Camera-type eye (tissue), 1 donor: ENCODE results near the genes LIPE, CEACAM8 and PSG6.

GRCh38 chr19:42191561-42192553 is 25.6 kb downstream of the DEDD2 start:
- RAMPAGE, long total RNA: no peak

DNA sequence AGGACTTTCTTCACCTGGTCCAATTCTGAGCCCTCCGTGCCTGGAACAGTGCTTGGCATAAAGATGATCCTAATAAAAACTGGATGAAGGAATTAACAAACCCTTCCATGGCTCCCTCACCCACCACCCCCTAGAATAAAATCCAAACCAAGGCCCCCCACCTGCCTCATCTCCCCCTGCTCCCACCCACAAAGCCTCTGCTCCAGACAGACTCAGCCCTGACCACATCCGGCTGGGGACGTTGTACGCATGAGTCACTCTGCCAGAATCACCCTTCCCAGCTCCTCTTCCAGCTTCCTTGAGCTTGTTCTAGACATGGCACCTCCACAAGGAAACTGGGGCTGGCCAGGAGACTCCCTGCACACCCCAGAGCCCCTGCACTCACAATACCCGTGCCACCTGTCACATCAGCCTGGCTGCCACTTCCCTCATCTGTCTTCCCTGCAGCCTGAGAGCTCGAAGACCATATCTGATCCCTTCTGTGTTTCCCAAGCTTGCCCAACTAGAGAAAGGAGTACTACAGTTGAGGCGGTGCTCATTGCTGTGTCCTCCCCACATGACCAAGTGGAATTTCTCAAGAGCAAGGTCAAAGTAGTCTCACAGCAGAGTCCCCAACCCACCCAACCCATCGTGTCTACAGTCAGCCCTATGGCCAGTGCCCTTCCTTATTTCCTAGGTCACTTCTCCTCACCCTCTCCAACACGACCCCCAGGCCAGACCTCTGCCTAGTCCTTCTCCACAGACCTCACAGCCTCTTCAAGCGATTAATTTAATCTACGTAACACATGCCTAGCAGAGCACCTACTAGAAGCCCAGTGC is 9.6 kb downstream of the DEDD2 start:
- RAMPAGE, long total RNA: no peak

DNA sequence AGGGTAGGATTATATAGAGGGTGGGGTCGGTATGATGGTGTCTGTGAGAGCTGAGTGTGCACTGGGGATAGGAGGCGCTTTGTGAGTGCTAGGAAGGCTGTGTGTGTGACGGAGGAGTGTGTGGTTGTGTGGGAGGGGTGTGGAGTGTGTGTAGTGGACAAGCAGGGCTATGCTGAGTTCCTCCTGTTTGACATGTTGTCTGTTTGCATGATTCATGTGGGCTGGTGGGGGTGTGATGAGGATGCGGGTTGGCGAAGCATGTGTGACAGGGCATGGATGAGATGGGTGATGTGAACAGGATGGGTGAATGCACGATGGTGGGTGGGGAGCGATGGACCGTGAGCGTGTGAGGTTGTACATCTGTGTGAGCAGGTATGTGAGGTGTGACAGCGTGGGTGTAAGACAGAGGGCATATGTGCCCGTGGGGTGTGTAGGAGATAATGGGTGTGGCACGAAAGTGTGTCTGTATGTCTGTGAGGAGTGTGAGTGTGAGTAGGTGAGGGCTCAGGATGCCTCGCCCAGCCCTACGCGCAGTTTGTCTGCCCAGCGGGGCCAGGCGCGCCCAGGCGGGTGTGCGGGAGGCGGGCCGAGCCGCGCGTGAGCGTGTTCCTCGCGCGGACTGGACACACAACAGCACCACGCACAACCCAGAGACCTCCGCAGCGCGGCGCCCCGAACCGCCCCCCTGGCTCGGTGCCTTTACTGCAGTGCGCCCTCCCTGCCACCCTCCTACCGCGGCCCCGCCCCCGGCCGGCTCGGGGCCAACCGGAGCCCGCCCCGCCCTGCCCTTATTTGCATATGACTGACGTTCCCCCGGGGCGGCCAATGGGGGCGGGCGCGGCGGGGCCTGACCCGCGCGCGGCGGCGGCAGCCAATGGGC is 14.3 kb downstream of the CIC start:
- RAMPAGE, long total RNA: no peak

GRCh38 chr19:42287028-42288024 is 14.6 kb upstream of the PRR19 start:
- RAMPAGE, long total RNA: no peak

- RAMPAGE, long total RNA: no peak
These were observed 7.5 kb upstream of the PRR19 start for GRCh38 chr19:42294148-42295070.

- RAMPAGE, long total RNA: no peak
These were observed 6.4 kb upstream of the PRR19 start for GRCh38 chr19:42295071-42296350.

DNA sequence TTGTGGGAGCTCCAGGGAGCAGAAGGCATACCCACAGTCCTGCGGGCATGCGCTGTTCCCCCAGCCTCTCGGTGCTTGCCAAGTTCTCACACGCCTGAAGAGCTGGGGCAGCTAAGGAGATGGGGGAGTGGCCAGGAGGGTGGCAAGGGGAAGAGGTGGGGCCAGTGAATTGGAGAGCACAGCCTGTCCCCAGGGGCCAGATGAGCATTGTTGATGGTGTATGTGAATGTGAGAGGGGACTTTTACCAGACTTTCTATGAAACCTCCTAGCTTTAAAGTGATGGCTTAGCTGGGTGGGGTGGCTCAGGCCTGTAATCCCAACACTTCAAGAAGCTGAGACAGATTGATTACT is 24.9 kb downstream of the CNFN start:
- RAMPAGE, long total RNA: no peak

DNA sequence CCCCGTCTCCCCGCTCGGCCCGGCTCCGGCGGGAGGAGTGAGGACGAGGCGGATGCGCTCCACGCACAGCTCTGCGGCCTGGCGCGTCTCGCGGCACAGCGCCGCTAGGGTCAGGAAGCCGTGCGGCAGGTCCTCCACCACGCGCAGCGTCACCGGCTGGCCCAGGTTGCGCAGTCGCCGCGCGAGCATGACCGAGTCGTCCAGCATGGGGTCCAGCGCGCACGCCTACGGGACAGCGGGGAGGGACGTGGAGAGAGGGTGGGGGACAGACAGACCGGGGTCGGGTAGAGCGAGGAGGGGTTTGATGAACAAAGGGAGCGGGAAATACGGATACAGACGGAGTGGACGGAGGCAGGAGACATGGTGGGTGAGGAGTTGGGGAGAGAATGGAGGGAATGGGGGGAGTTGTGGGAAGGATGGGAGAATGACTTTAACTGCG is 11.8 kb upstream of the CNFN start:
- RAMPAGE, long total RNA: no peak

DNA sequence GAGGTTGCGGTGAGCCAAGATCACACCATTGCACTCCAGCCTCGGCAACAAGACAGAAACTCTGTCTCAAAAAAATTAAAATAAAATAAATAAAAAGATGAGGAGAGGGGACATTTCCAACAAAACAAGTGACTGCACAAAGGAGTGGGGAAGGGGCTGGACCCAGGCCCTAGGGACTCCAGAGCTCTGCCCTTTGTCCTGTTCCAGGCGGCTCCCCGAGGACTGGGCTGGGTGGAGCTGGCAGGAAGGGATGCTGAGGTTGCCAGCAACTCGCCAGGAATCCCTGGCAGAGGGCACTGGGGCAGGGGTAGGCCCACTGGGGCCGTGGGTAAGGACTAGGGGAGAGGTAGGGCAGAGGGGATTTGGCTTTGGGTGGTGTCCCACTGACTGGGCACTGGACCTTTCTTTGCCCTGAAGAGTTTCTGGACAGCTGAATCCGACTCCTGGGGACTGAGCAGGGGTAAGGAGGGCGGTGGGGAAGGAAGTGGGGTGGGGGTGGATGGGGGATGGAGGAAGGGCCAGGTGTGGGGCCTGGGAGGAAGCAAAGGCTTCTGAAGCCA is 7.9 kb downstream of the LIPE start:
- RAMPAGE, long total RNA: no peak

DNA sequence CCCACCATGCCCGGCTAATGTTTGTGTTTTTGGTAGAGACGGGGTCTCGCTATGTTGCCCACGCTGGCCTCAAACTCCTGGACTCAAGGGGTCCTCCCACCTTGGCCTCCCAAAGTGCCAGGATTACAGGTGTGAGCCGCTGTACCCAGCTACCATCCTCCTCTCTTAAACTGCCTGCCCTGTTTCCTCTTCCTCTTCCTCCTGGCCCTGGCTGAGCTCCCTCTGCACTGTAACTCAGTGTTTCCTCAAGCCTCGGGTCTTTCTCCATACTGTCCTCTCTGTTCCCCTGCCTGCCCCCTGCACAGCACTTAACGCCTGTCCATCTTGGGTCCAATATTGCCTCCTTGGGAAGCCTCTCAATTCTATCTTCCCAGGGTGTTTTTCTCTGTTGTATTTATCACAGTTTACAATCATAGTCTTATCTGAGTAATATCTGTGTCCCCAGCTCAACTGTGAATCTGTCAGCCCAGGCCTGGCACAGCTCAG is 6.1 kb downstream of the LIPE start:
- RAMPAGE, long total RNA: no peak

DNA sequence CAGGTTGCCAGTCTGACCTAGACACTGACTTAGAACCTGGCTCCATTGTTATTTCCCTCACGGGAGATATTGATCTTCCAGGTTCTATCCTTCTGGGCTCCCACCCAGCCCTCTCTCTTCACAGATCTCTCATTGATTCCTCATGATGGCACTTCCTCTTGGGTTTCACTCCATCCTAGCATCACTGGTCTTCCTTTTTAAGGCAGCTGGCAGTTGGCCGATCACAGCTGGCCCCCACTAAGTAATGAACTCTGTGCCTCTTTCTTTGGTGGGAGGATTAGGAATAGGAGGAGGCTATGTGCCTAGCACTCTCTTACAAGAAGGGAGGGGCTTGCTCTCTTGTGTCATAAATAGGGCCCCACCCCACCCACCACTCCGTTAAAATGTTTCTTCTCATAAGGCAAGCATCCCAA is at the start of gene LIPE:
TSS of gene LIPE (minus strand) at position 285 of the 413 bp plus-strand sequence.
- RAMPAGE, long total RNA: no peak

GRCh38 chr19:42497662-42498349 is 30.5 kb downstream of the CEACAM1 start:
- RAMPAGE, long total RNA: no peak

DNA sequence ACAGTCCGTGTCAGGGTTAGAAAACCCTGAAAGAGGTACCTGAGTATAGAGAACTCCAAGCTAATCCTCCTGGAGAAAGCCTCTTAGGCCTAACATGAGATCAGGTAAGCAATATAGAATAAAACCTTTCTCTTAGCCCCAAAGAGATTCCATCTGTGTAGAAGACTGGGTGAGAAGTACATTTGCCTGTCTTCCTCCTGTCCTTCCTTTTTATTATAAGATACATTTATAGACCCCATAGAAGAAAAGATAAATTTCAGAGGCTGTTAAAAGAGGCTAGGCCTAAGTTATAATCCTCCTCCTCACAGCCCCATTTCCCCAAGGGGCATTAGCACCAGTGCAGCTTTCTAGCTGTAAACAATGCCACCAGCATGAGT is 20.9 kb downstream of the CEACAM1 start:
- RAMPAGE, long total RNA: no peak

DNA sequence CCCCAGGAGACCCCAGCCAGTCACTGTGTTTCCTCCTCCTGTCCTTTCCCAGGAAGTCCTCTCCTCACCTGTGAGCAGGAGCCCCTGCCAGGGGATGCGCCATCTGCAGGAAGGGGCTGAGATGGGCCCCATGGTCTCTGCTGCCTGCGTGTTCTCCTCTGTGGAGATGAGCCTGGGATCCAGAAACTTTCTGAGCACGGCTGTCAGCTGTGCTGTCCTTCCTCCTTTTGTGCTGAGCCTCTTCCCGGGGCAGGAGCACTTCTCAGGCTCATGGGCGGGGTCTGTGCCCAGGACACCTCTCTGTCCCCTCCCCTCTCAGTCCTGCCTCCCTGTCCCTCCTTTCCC is at the start of gene CEACAM8:
TSS of gene CEACAM8 (minus strand) at position 228 of the 345 bp plus-strand sequence.
- RAMPAGE, long total RNA: start-site peak on the minus strand centred at position 232 of the sequence, 6 bp wide, 13 reads

GRCh38 chr19:42917606-42918161 is at the start of gene PSG6:
Gene PSG6 (minus strand): TSS chr19:42917894.
- RAMPAGE, long total RNA: no peak

- RAMPAGE, long total RNA: no peak
These were observed 2.5 kb downstream of the PHLDB3 start for GRCh38 chr19:43502037-43502419.

DNA sequence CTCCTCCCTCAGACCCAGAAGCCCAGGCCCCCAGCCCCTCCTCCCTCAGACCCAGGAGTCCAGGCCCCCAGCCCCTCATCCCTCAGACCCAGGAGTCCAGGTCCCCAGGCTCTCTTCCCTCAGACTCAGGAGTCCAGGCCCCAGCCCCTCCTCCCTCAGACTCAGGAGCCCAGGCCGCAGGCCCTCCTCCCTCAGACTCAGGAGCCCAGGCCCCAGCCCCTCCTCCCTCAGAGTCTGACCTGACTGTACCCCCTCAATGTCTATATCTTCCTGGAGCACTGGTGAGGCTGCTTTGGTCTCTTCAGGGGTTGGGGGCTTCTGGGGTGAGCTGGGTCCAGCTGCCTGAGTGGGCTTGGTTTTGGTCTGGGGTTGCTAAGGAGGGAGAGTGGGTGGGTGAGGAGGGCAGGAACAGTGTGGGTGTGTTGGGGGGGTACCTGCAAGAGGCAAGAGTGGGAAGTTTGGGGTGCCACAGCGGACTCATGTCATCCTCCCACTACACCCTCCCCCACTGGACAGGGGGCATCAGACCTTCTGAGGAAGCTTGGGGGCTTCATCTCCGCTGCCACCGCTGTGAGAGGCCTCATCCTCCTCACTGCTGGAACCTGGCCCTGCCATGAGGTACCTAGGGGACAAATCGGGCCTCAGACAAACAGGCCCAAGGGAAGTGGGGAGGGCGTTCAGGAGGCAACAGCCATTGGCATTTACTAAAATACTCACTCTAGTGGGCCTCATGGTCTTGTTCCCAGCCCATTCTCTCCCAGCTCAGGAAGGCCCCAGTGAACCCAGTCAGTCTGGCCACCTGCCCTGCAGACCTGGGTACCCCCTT is 13.6 kb downstream of the ZNF575 start:
- RAMPAGE, long total RNA: no peak

DNA sequence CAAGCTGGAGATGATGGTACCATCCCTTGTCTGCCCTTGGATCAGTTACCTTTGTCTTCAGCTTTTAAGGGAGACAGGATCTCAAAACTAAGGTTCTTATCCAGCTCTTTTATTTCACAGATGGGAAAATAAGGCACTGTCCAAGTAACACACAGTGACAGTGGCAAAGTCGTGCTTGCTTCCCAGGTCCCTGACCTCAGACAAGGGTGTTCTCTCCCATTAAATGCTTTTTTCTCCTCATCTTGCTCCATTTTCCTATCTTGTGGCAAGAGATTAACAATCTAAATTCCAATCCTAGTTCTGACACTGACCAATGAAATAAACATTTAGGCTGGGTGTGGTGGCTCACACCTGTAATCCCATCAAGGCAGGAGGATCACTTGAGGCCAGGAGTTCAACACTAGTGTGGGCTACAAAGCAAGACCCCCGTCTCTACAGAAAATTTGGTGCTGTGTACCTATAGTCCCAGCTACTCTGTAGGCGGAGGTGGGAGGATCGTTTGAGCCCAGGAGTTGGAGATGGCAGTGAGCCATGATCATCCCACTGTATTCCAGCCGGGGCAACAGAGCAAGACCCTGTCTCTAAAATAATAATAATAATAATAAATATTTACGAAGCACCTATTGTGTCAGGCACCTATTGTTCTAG is 6.8 kb downstream of the IRGQ start:
- RAMPAGE, long total RNA: no peak

DNA sequence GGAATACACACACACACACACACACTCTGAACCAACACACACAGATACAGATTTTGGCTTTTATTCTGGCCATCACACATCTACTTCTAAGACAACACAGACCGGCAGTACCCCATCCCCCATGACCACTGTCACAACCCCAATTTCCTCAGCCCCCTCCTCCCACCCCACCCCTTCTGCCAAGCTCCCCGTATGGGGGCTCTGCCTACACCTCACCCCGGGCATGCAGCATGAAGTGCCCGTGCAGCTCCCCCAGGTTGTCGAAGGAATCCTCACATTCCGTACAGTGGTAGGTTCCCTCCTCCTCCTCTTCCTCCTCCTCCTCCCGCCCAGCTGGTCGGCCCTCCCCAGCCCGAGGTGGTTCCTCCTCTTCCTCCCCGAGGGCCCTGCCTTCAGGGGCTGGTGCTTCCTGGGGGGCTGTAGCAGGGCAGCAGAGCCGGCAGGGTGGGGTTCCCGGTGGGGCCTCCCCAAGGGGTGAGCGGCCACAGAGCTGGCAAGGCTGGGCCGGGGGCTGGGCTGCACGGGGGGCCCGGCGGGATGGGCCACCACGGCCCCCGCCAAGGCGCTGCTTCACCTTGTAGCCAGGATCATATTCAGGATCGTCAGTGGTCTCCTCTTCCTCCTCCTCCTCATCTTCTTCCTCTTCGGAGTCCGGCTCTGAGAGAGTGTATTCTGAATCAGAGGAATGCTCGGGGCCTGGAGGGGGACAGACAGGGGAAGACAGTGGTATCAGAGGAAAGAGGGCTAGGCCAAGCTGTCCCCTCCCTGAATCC is 4.3 kb upstream of the SRRM5 start:
- RAMPAGE, long total RNA: no peak

DNA sequence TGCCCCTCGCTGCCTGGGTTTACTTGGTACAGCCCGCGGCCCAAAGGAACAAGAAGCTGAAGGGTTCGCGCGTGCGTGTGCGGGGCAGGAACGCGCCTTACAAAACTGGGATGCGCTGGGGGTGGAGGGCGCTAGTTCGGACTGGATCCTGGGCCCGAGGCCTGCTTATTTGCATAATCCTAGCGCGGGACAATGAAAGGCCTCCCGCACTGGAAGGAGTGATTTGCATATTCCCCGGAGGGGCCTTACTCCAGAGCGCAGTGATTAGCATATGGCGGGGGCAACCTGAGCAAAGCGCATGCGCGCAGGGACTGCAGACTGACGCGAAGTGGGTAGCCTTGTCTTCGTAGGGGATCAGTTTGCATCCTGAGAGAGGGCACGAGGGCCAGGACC is 334 bp upstream of the ZNF428 start:
- RAMPAGE, long total RNA: no peak